ReNcell CX (cell line): ENCODE data around the genes SGSM1, SEZ6L and ASPHD2.

GRCh38 chr22:24588232-24589129 is 4.4 kb downstream of the LRRC75B start:
- PRO-cap = unidirectional peak, plus-strand start at chr22:24588668; unidirectional peak, plus-strand start at chr22:24588720; bidirectional peak, plus-strand start at chr22:24588885, minus-strand start at chr22:24588794

DNA sequence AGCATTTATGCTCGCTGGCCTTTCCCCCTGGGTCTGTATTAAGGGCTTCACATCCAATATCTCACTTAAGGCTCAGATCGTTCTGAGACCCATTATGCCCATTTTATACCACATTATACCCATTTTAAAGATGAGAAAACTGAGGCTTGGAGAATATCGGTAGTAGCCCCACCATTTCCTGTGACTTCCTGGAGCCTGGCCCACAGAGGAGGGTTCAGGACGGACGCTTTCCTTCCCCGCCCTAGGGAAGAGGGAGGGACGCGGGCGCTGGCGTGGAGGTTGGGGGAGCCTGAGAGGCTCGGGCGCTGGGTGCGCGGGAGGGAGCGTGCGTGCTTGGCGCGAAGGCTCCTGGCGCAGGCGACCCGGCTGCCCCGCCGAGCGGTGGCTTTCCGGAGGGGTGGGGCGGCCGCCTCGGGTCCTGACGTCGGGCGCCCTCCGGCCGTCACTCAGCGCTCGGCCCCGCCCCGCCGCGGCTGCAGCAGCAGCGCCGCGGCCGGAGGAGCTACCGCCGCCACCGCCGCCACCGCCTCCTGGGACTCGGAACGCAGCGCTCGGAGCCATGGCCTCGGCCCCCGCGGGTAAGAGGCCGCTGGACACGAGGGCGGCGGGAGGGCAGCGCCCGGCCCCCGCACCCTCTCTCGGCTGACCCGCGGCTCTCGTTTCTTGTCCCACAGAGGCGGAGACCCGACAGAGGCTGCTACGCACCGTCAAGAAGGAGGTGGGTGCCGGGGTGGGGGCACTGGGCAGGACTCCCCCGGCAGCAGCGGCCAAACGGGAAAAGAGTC is at the start of gene SGSM1:
Gene SGSM1, plus strand, starts transcription at position 445 of the 785 bp plus-strand sequence.
- PRO-cap = unidirectional peak, plus-strand start at position 529 of the sequence

DNA sequence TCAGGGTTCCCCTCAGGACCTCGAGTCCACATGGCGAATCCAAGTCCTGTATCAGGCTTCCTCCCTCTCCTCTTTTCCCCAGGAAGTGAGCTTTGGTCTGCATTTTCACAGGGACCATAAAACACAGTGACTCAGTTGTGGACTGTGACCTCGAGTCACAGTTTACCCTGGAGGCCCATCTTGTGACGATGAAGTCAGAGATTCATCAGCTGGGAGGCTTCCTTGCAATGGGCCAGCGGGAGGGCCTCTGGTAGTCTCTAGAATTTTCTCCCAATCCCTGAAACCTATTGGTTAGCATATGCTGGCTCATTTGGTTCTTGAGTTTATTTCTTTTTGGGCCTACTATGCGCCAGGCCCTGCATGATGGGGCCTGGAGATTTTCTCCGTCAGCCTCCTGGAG is 100.7 kb downstream of the KIAA1671 start:
- PRO-cap = no peak

DNA sequence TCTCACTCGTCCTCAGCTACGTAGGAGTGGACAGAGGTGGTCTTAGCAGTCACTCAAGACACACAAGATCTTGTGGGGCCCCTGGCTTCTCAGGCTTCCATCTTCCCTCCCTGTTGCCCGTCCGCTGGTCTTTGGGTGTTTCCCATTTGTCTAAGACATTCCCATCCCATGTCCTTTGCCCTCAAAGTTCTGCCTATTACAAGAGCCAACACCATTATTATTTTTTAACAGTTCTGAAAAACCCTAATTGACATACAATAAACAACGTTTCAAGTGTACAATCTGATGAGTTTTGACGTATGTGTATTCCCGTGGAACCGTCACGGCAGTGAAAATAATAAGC is 103.3 kb upstream of the CRYBB3 start:
- PRO-cap = no peak

DNA sequence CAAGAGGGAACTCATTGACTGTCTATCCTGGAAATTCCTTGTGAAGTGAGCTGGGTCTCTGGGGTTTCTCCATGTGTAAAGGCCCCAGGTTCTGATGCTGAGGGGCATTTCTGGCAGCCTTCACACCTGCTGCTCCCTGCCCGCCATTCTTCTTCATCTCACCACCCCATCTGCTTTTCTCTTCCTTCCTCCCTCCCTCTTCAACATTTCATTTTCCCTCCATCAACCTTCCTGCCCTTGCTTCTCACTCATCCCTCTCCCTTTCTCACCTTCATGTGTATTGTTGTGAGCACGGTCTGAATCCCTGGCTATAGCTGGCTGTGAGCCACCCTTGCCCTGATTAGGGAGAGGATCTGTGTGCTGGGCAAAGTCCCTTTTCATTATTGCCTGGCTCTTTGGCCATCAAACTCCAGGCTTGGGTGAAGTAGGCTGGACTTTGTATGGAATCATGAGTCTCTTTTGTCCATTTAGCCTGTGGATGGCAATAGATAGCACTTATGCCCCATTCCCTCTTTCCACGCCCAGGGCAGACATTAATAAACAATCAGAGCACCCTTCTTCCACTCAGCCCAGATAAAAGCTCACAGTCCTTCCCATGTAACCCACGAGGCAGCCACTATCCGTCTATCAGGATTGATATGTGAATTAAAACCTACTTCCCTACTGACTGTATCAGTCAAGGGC is 6.7 kb downstream of the MYO18B start:
- PRO-cap = no peak

DNA sequence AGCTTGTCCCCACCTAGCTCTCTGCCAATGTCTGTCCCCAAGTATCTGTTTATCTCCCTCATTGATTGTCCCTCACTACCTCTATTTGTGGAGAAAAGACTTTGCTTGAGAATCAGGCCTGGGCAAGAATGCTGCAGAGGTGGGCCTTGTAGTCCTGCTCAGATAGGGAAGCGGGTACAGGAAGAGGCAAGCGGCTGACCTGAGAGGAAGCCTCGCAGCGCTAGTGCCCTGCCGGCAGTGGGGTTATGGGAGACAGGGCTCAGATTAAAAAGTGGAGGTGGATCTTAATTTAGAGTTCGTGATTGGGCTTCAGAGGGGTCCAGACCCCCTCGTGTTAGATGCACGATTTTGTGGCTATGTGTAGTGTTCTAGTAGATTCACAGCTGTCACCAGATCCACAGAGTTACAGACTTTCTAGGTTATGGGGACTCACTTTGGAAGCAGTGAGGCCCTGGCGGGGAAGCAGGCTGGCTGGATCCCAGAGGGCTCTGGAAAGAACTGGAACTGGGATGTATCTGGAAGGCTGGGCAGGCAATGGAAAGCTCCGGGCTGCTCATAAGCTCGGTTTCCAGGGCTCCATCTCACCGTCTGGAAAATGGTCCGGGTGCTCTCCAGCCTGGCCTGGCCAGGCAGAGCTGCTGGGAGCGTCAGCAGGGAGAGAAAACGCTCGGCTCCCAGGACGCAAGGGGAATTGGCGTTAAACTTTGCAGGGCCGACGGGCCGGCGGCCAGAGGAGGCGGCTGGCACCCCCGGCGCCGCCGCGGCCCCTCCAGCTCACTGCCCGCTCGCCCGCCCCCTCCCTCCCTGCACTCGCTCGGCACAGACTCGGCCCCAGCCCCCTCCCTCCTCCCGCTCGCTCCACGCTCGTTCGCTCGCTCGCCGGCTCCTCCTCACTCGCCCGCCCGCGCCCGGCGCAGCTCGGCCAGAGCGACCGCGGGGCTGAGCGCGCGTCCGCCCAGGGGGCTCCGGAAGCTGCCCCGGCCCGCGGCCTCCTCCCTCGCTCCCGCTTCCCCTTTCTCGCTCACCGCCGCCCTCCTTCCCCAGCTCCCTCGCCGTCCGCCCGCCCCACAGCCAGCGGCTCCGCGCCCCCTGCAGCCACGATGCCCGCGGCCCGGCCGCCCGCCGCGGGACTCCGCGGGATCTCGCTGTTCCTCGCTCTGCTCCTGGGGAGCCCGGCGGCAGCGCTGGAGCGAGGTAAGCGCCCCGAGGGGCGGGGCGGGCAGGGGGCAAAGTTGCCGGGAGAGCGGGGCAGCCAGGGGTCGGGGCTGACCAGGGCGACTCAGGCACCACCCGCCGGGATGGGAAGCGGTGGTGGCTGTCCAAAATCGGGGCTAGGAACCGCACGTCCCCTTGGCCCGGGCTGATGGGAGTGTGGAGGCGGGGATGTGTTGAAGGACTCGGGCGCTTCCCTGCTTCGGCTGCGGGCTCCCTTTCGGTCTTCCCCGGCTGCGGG is at the start of gene SEZ6L:
Gene SEZ6L, plus strand, starts transcription at position 893 of the 1,453 bp plus-strand sequence.
- PRO-cap = no peak

- PRO-cap = no peak
These were observed 117.4 kb upstream of the ASPHD2 start for GRCh38 chr22:26311649-26312090.

DNA sequence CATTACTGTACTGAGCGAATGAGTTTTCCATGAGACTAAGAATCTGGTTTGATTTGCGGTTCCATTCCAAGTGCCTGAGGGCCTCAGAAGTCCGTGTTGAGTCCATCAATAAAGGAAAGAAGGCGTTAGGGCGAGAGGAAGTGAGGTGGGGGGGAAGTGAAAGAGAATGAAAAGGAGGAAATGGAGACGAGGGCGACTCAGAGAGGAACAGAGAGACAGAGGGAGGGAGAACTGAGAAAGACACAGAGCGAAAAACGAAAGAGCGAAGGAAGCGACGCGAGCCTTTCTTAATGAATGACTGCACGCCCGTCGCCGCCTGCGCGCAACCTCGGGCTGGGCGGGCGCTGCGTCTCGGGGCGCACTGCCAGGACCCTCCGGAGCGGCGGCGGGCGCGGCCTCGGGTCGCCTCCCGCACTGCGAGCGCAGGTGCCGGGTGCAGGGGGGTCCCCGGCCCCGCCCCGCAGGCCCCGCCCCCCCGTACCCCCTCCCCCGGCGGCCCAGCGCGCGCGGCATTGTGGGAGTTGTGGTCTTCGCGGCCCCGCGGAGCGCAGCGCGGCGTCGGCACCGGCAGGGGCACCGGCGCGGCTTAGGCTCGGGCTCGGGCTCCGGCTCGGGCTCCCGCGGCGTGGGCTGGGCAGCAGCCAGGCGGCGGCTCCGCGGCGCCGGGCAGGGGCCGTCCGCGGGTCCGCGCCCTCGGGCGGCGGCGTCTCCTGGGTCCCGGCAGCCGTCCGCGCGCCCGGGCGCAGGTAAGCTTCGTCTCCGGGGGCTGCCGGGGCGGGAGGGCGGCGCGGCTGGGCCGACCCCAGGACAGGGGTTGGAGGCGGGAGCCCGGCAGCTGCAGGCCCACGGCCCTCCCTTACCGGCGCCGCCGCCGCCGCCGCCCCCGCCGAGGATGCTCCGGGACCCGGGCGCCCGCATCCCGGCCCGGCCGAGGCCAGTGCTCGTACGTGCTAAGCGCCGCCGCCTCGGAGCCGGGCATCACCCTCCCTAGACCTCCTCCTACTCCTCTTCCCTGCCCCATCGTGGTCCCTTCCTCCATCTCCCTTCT is at the start of gene ASPHD2:
Gene ASPHD2, plus strand, starts transcription at position 520 of the 1,048 bp plus-strand sequence.
- PRO-cap = bidirectional peak, plus-strand start at position 206 of the sequence, minus-strand start outside the sequence; bidirectional peak, plus-strand start at position 564 of the sequence, minus-strand start at position 418 of the sequence

GRCh38 chr22:26481614-26482618 is 1.7 kb downstream of the HPS4 start:
- PRO-cap = no peak

DNA sequence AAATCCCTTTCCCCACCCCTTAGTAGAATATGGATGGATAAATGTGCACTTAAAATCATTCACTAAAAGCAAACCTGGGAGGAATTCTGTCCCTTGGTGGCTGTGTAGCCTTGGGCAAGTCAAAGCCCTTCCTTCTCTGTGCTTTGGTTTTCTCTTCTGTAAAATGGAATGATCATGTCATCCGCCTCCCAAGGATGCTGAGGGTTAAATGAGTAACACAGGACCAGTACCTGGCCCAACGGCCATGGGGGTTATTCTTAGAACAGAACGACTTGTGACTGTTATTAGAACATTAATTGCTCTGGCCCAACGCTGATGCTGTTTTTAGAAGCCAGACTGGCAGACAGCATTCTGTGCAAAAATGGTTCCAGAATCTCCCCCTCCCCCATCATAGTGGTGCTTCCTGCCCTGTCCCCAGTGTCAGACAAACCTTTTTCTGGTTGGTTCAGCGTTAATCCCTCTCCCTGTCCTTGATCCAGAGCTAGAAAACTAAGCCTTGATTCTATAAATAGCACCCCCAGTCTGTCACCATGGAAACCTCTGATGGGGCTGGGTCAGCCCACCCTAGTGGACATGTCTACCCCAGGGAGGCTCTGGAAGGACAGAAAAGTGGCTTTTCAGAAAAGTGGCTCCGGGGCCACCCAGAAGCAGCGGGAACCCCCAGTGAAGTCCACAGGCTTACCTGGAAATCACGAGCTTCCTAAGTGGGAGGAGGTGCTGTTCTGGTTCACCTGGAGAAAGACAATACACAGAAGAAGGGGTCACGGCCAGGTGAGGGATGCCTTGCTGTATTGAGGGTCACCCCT is 15.5 kb upstream of the TFIP11 start:
- PRO-cap = no peak

- PRO-cap = no peak
These were observed 17.4 kb upstream of the TFIP11 start for GRCh38 chr22:26529334-26530328.

DNA sequence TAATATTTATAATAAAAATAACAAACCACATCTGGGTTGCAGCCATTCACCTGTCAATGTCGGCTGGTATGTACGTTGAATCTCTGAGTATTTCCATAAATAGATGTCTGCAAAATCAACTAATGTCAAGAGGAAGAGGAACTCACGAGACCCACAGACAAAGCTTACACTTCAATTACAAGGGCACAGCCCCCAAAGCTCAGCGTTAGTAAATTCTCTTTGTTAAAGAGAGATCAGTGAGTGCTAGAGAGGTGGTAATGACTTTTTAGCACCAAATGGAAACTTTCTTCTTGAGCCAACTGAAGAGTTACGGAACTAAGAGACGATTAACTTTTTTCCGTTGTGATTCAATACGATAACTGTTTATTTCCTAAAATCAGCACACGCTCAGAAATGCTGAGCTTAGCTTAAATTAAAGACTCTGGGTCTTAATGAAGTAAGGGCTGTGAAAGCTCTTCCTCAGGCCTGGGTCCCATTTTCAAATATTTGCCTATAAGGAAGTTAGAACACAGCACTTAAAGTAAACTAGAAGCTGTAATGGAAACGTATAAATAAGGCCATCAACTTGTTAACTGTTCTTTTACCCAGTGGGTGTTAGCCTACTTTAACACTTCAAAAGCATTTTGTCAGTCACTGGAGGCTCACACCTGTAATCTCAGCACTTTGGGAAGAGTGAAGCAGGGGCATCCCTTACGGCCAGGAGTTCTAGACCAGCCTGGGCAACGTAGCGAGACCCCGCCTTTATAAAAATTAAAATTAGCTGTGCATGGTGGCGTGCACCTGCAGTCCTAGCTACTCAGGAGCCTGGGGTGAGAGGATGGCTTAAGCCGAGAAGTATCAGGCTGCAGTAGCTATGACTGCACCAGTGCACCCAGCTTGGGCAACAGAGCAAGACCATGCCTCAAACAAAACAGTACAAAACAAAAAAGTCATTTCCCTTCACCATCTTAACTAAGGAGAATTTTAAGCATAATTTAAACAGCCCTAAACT is 22.9 kb upstream of the TFIP11 start:
- PRO-cap = no peak

DNA sequence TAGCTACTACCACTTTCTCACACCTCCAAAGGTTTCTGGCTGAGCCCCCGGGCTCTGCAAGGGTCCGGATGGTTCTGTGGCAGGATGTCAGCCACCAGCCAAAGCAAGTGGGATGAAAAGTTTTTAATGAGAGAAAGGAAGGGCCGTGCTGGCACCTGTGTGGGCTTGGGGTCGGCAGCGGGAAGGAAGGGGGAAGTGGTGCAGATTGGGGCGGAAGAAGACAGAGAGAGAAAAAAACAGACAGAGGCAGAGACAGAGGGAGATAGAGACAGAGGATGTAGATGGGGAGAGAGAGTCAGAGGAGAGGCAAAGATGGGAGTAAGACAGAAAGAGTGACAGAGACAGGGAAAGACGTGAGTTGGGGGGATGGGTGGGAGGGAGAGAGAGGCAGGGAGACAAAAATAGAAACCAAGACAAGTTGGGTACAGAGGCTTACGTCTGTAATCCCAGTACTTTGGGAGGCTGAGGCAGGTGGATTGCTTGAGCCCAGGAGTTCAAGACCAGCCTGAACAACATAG is 10.3 kb downstream of the TPST2 start:
- PRO-cap = no peak

- PRO-cap = no peak
These were observed 41.8 kb downstream of the CRYBA4 start for GRCh38 chr22:26663461-26663999.

GRCh38 chr22:26860128-26860758 is 238.5 kb downstream of the CRYBA4 start:
- PRO-cap = no peak

- PRO-cap = no peak
These were observed 489.9 kb downstream of the MN1 start for GRCh38 chr22:27311621-27312083.

GRCh38 chr22:27372911-27373846 is 428.4 kb downstream of the MN1 start:
- PRO-cap = no peak

DNA sequence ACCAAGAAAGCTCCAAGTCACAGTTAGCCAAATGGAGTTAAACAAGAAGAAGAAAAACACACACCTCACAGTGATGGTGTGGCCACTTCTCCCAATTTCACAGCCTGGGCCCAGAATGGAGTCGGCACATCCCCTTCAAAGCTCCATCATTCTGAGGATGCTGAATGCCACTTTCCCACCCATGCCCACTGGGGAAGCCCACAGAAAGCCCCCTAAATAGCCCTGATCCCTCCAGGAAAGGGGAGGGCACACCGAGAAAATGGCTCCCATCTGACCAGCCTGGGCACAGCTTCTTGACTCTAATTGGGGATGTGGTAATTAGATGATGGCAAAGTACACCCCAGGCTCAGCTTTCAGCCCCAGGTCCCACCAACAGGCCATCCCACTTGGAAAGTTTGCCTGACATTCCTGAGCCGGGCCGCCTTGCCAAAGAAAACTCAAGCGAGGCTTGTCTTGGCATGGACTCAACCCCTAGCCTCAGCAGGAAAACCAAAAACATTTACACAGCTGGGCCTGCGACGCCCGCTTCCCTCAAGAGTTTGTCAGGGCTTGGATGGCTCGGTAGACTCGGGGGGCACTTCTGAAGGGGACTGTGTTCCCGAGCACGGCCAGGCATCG is 381.0 kb downstream of the MN1 start:
- PRO-cap = no peak

- PRO-cap = no peak
These were observed 326.7 kb downstream of the MN1 start for GRCh38 chr22:27474824-27475260.

DNA sequence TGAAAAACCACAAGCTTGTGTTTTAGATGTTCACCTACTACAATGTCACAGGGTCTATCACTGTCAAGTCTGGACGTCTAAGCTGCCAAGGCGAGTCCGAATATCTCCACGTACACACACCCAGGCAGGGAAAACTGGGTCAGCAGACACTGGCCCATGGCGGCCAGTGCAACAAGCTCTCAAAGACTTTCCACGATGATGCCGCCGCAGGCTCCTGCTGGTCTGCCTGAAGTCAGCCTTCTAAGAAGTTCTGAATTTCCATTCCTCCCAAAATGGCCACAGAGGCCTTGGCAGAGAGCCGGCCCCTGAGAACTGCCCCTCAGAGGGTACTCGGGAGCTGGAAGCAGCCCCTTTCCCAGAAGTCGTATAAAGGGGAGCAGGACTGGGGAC is 17.8 kb downstream of the MN1 start:
- PRO-cap = no peak